H1 (cell line): ENCODE measurements around a stretch of chr11.

DNA sequence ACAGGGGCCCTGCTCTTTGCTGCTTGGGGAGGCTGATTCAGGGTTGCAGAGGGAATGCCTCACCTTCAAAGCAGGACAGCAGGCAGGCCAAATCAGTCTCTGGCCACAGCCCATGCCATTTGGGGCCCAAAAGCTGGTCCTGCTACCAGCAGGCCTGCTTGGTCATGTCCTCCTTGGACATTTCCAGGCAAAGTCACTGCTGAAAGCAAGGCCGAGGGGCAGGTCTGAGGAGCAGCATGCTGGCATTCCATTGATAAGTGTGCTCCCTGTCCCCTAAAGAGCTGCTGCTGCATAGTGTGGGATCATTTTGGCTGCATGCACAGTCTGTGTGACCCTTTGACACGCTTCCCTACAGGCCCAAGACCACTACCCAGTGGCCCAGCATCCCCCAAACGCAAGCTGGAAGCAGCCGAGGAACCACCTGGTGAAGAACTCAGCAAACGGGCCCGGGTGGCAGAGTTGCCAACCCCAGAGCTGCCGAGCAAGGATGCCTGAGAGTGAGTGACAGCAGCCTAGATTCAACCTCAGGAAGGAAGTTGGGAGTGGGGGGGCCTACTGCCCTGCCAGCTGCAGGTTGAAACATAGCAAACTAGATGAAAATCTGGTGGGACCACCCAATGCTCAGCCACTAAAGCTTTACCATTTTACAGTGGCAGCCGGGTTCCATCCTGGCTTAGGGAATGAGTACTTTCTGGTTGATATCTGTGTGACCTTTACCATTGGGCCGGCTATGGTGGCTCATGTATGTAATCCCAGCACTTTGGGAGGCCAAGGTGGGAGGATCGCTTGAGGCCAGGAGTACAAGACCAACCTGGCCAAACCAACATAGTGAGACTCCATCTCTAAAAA is 13.5 kb upstream of the MAPK8IP1 start:
- RRBS: no CpG with 5 or more reads among the region's 10 CpGs
CAGE:
- cytosol, long polyA plus RNA: no peak
- long polyA plus RNA: no peak
- nucleus, long polyA plus RNA: no peak

DNA sequence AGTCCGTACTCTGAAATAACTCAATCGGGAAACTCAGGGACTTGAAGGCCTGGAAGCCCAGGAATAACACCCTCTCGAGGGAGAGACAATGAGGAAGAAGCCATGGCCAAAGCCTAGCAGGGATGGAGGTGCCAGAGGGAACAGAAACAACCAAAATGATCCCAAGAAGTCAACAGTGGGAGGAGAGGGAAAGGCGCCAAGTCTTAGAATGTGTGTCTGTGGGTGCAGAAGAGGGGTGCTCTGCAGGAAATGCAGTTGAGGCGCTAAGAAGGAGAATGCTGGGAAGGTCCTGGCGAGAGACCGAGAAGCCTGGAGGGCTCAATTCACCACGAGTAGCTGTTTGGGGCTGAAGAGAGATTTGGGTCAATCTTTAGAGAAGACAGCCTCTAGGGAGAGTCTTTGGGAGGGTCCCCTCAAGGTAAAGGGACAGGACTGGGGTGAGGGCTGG is 808 bp upstream of the MAPK8IP1 start:
- RRBS: no CpG with 5 or more reads among the region's 8 CpGs
CAGE:
- cytosol, long polyA plus RNA: no peak
- long polyA plus RNA: no peak
- nucleus, long polyA plus RNA: no peak

- RRBS: no CpG with 5 or more reads among the region's 1 CpG
CAGE:
- cytosol, long polyA plus RNA: no peak
- long polyA plus RNA: no peak
- nucleus, long polyA plus RNA: no peak
Measured at GRCh38 chr11:46106262-46106540, 15.1 kb downstream of the PHF21A start.

DNA sequence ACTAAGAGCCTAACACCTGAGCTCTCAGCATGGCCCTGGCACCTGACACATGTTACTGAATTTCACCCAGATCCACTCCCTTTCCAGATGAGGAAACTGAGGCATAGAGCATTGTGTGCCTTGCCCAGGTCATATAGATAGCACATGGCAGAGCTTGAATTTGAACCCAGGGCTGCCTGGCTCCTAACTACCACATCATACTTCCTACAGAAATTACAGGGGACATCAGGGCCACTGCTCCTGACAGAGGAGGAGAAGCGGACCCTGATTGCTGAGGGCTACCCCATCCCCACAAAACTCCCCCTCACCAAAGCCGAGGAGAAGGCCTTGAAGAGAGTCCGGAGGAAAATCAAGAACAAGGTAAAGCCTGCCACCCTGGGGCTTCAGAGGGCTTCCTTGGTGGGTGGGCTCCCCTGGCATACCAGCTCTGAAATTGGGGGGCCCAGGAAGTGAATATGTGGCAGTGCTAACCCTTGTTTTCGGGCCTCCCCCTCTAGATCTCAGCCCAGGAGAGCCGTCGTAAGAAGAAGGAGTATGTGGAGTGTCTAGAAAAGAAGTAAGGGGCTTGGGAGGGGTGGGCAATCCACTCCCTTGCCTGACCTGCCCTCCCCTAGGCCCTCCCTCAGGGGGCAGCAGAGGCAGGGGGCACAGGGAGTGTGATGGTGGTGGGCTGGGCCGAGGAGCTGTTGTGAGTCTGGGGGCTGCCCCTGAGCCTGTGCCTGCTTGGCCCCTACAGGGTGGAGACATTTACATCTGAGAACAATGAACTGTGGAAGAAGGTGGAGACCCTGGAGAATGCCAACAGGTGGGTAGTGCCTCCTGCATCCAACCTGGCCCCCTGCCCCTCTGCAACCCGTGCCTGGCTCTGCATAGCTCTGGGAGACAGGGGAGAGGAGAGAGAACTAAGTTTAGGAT is 34.9 kb upstream of the DGKZ start:
- RRBS: no CpG with 5 or more reads among the region's 8 CpGs
CAGE:
- cytosol, long polyA plus RNA: no peak
- long polyA plus RNA: no peak
- nucleus, long polyA plus RNA: no peak

GRCh38 chr11:46373998-46374708 is 7.3 kb upstream of the MDK start:
- RRBS: 95% methylated on average over 3 of the region's 25 CpGs
CAGE:
- cytosol, long polyA plus RNA: no peak
- long polyA plus RNA: no peak
- nucleus, long polyA plus RNA: no peak

DNA sequence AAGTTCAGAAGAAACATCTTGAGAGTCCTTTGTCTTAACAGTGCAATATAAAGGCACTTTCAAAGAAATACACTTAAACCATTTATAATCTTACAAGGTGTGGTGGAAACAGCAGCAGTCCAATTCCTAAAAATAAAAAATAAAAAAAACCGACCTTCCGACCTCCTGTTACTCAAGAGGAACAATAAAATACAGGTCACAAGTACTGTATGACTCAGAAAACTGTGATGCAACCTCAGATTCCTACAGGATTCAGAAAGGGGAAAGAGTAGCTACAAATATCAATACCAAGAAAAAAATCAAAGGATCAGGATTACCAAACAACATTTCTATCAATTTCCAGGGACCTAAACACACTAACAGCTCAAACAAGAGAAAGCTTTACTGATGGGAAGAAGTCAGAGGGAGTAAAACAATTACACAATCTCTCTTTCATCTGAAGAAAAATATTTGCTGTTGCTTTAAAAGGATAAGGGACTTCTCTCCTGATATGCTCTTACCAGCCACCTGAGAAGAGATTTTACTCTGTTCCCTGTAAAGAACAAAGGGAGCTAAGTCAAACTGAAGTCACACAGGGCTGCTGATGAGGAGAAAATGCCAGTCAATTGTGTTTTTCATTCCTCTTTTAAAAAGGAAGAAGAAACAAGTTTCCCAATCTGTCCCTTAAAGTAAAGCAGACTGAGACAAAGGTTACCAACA is 39.5 kb downstream of the AMBRA1 start:
- RRBS: no CpG with 5 or more reads among the region's 2 CpGs
CAGE:
- cytosol, long polyA plus RNA: no peak
- long polyA plus RNA: no peak
- nucleus, long polyA plus RNA: no peak

DNA sequence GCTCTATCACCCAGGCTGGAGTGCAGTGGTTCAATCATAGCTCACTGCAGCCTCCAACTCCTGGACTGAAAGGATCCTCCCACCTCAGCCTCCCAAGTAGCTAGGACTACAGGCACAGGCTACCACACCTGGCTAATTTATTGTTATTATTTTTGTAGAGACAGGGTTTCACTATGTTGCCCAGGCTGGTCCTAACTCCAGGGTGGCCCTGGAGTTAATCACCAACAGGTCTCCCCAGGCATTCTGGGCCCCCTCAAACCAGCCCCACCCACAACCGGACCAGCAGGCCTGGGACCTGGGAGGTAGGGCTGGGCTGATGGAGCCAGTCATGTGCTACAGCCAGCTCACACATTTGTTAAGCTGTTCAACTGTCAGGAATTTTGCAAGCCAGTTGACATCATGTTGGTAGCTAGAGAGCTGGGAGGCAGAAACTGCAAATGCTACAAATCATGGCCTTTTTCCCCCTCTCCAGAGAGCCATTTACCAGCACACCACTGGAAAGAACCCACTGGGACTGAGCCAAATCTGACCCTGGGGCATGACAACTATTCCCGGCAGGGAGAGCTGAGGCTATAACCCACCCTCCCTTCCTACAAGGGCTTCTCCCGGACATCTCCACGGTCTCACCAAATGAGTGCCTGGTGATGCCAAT is 6.9 kb downstream of the ARHGAP1 start:
- RRBS: 94% methylated on average over 2 of the region's 4 CpGs
CAGE:
- cytosol, long polyA plus RNA: no peak
- long polyA plus RNA: no peak
- nucleus, long polyA plus RNA: no peak

GRCh38 chr11:46865187-46866027 is 19.3 kb upstream of the CKAP5 start:
- RRBS: no CpG with 5 or more reads among the region's 5 CpGs
CAGE:
- cytosol, long polyA plus RNA: no peak
- long polyA plus RNA: no peak
- nucleus, long polyA plus RNA: no peak

GRCh38 chr11:46920620-46921244 is 2.4 kb upstream of the LRP4 start:
- RRBS: no CpG with 5 or more reads among the region's 5 CpGs
CAGE:
- cytosol, long polyA plus RNA: no peak
- long polyA plus RNA: no peak
- nucleus, long polyA plus RNA: no peak

GRCh38 chr11:47004516-47005119 is 68.1 kb downstream of the CSTPP1 start:
- RRBS: no CpG with 5 or more reads among the region's 1 CpG
CAGE:
- cytosol, long polyA plus RNA: no peak
- long polyA plus RNA: no peak
- nucleus, long polyA plus RNA: no peak

DNA sequence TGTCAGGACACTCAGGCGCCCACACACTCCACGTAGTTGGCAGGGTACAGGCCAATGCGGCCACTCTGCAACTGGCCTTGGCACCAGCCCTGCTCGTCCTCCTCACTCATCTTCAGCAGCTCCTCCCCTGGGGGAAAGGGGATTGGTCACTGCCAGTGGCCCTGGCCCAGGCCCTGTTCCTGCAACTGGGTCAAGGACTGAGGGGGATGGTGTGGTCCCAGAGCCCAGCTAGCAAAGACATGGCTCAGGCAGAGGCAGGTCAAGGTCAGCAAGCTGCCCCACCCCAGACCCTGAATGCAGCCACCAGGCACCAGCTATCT is 1.2 kb upstream of the ARFGAP2 start:
- RRBS: no CpG with 5 or more reads among the region's 4 CpGs
CAGE:
- cytosol, long polyA plus RNA: no peak
- long polyA plus RNA: no peak
- nucleus, long polyA plus RNA: no peak

GRCh38 chr11:47182974-47183573 is 3.2 kb downstream of the PACSIN3 start:
- RRBS: 88% methylated on average over 7 of the region's 17 CpGs
CAGE:
- cytosol, long polyA plus RNA: no peak
- long polyA plus RNA: no peak
- nucleus, long polyA plus RNA: no peak

DNA sequence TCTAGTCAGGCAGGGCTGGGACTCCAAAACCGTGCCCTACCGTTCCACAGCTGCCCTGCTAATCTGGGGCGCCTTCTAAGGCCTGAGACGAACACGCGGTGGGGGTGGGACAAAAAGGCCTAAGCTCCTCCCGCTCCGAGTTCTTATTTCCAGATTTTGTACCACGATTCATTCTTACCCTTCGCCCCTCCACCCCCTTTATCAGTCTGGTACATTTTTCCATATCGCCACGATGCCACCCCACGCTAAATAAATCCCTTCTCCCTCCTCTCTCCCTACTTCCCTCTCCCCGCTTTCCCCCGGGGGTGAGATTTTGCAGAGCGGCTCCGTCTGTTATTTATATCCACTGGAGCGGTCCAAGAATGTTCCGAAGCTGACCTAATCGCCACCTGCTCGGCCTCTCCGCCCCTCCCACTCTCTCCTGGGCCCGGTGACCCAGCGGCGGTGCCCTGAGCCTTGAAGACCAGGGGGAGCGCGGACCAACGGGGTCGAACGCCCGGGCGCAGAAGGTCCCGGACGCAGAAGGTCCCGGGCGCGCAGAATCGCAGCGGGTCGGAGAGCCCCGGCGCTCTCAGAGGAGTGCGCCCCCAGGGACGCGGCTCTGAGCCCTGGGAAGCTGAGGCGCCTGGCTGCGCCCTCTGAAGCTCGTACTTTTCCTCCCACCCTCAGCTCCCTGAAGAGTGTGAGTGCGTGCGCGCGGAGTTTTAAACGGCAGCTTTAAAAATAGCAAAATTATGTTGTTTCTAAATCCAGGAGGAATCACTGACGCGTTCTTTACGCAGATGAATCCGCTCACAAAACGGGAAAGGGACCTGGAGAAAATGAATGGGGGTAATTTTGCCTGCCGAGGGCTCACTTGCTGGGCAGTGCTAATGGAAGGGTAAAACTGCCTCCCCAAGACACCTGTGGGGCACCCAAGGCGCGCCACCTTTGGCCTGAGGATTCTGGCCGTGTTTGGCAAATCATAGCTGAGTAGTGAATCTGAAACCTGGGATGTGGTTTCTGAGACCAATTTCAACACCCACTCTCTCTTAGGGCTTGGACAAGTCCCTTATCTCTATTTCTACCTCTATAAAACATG is 1.0 kb upstream of the PACSIN3 start:
- RRBS: 1% methylated on average over 9 of the region's 62 CpGs
CAGE:
- cytosol, long polyA plus RNA: no peak
- long polyA plus RNA: no peak
- nucleus, long polyA plus RNA: no peak

DNA sequence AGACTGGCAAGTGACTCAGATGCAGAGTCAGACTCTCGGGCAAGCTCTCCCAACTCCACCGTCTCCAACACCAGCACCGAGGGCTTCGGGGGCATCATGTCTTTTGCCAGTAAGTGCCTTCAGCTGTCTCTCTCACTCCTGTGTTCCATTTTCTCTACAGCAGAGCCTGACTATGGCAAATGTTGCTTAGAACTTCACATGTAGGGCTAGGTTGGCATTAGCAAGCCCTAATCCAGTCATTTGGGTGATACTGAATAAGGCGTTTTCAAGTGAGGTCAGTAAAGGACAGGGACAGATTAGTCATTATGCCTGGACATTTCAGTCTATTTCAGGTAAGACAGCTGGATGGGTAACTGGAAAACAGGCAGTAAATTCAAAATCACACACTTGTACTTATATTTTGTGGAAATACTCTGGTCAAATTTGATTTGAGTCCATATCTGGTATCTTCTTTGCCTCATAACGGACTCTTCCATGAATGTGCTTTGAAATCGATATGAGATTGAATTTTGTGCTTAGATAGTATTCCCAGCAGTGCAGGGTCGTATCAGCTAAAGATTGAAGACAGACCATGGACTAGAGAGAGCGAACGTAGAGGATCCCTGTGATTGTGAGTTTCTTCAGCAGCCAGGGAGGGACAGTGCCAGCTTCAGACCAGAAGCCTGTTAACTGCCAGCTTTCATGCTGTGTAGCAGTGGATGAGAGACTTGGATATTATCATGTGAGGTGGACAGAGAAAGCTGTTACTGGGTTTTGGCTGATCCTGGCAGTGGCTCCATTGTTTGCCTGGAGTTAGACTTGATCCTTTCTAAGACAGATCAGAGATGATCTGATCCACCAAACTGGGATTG is 27.9 kb downstream of the NR1H3 start:
- RRBS: no CpG with 5 or more reads among the region's 10 CpGs
CAGE:
- cytosol, long polyA plus RNA: no peak
- long polyA plus RNA: no peak
- nucleus, long polyA plus RNA: no peak

GRCh38 chr11:47338338-47338714 is 14.2 kb downstream of the MYBPC3 start:
- RRBS: 100% methylated on average over 2 of the region's 20 CpGs
CAGE:
- cytosol, long polyA plus RNA: no peak
- long polyA plus RNA: no peak
- nucleus, long polyA plus RNA: no peak

DNA sequence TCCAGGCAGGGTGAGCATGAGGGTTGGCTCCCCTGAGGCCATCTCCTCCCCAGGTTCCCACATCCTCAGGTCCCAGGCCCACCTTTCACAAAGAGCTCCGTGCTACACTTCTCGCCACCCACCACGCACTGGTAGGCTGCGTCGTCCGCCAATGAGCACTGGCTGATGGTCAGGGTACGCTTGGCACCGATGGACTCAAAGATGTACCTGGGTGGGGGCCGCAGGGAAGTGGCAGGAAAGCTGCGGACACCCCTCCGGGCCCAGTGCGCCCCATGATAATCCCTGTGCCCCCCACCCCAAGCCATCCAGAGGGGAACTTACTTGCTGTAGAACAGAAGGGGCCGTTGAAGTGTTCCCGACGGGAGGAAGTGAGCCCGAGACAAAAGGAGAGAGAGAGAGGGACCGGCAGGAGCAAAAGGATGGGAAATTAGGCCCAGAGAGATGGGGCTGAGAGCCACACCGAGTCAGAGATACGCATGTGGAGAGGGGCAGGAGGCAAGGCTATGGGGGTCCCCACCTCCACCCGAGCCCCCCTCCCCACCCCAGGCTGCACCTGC is 9.5 kb downstream of the MYBPC3 start:
- RRBS: no CpG with 5 or more reads among the region's 20 CpGs
CAGE:
- cytosol, long polyA plus RNA: no peak
- long polyA plus RNA: no peak
- nucleus, long polyA plus RNA: no peak

DNA sequence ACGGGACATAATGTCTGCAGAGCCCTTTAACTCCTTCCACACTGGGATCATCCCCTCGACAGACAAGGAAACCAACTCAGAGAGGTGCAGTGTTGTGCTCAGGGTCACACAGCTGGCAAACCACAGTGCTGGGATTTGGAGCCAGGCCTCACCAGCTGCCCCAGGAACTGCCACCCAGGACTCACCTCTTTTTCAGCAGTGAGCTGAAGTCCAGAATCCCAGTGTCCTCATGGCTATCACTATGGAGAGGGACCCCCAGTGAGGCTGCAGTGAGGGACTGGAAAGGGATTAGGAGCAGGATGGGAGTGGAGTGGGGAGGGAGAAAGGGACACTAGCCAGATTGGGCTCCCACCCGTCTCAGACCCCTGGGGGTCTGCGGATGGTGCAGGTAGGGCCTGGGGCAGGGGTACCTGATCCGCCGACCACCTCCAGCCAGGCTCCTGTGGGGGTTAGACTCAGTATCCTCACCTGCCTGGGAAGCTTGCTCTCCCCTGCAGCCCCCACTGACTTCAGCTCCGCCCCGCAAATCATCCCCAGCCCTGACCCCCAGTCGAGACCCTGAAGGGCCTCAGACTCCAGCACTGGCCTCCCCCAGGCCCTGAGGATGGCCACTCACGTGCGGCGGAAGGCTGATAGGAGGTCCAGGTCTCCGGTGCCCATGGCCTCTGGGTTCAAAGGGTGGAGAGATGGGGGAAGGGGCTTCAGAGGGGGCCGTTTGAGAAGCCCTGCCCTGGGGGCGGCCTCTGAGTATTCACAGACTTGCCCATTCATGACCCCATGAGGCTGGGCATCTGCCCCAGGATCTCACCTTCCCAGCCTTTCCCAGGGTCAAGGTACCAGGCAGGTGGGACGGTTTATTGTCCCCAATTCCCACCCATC is 5.0 kb downstream of the MYBPC3 start:
- RRBS: no CpG with 5 or more reads among the region's 16 CpGs
CAGE:
- cytosol, long polyA plus RNA: no peak
- long polyA plus RNA: no peak
- nucleus, long polyA plus RNA: no peak

- RRBS: no CpG with 5 or more reads among the region's 24 CpGs
CAGE:
- cytosol, long polyA plus RNA: no peak
- long polyA plus RNA: no peak
- nucleus, long polyA plus RNA: no peak
Measured at GRCh38 chr11:47388850-47389554, 10.7 kb upstream of the SPI1 start.

- RRBS: no CpG with 5 or more reads among the region's 3 CpGs
CAGE:
- cytosol, long polyA plus RNA: no peak
- long polyA plus RNA: no peak
- nucleus, long polyA plus RNA: no peak
Measured at GRCh38 chr11:47498514-47499112, 49.7 kb upstream of the RAPSN start.

DNA sequence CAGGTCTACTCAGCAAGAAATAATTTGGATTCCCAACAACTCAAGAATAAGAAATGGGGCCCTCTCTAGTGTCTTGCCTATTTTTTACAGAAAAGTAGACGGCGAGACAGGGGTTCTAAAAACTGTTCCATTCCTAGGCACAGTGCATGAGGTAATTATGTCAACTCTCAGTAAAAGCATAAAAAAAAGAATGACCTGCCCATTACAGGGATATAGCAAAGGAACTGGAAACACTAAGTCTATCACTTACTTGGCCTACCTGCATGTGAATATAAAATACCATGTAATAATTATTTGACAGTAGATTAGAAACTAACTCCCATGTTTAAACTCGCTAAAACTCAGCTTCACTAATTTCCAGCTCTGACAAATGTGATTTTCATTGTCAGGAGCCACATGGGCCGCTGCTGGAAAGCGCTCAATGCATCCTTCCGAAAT is 984 bp downstream of the MTCH2 start:
- RRBS: no CpG with 5 or more reads among the region's 6 CpGs
CAGE:
- cytosol, long polyA plus RNA: no peak
- long polyA plus RNA: no peak
- nucleus, long polyA plus RNA: no peak